SJSA1 (cell line): ENCODE measurements around a stretch of chr19.

GRCh38 chr19:9708959-9709895, 34.3 kb upstream of the ZNF562 start:
- RAMPAGE, long total RNA = no peak

DNA sequence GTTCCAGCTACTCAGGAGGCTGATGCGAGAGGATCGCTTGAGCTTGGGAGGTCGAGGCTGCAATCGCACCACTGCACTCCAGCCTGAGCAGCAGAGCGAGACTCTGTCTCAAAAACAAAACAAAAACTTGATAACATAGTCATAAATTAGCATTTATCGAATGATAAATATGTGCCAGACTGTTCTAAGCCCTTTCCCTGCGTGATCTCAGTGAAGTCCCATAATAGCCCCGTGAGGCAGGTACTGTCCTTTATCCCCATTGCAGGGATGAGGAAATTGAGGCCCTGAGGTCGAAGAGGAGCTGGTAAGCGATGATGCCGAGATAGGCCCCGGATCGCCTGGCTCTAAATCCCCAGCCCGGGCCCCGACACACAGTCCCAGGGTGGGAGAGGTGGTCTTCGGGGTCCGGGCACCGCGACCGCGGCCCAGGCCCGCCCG, 768 bp downstream of the FBXL12 start:
- RAMPAGE, long total RNA = no peak

- RAMPAGE, long total RNA = no peak
Measured at GRCh38 chr19:9866276-9866576, 31.1 kb downstream of the PIN1 start.

GRCh38 chr19:10000140-10000731, 10.1 kb downstream of the COL5A3 start:
- RAMPAGE, long total RNA = no peak

GRCh38 chr19:10114959-10115645, 3.6 kb downstream of the P2RY11 start:
- RAMPAGE, long total RNA = no peak

DNA sequence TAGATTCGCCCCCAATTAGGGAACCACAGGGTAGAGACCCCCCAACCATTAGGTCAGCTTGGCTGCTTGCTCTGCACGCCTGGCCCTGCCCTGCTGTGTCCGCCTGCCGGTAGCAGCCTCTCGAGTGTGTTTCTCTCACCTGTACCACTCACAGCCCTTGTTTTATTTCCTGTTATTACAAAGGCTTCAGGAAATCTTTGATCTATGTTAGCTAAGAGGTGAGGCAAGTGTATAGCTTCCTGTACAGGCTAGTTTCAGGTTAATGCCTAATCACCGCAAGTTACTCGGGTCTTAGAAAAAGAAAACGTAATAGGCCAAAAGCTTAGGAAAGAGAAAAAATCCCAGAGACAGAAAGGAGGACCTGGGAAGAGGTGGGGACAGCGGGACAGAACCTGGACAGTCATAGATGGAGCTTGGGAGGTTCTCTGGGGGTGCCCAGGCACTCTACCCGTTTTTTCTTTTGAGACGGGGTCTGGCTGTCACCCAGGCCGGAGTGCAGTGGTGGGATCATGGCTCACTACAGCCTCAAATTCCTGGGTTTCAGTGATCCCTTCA, 23.2 kb upstream of the EIF3G start:
- RAMPAGE, long total RNA = no peak

DNA sequence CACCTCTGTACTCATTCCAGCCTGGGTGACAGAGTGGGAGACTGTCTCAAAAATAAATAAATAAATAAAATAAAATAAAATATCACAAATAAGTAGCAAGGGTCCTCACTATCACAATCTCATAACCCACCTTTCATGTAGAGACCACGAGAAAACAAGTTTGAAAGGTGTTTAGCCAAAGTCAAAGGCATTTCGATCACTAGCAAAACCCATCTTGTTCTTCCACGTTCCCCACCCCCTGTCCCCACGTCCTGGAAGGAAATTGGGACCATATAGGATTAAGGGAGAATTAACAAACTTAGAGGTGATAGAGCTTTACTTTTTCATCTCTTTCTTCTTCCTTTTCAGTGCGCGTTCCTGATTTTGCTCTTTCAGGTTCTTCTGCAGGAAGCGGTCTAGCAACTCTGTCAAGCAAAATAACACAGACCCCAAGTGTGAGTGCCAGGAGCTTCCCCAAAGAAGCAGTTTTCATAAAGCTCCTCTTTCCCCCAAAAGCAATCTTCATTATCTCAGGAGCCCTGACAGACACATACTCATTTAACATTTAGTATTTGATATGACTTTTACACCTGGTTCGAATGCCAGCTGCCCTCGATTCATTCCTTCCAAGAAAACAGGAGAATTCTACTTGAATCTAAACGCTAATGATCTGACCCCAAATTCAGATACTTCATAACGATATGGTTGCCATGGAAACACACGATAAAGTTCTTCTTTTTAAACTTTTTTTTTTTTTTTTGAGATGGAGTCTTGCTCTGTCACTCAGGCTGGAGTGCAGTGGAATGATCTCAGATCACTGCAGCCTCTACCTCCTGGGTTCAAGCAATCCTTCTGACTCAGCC, 21.8 kb downstream of the DNMT1 start:
- RAMPAGE, long total RNA = no peak

DNA sequence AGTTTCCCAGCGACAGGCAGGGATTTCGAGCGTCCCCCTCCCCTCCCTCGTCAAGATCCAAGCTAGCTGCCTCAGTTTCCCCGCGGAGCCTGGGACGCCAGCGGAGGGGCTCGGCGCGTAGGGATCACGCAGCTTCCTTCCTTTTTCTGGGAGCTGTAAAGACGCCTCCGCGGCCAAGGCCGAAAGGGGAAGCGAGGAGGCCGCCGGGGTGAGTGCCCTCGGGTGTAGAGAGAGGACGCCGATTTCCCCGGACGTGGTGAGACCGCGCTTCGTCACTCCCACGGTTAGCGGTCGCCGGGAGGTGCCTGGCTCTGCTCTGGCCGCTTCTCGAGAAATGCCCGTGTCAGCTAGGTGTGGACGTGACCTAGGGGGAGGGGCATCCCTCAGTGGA, 706 bp upstream of the ICAM1 start:
- RAMPAGE, long total RNA = no peak

GRCh38 chr19:10283757-10284682, 2.7 kb upstream of the ICAM4 start:
- RAMPAGE, long total RNA = no peak

GRCh38 chr19:10548283-10548918, 4.7 kb downstream of the ATG4D start:
- RAMPAGE, long total RNA = no peak

GRCh38 chr19:10626806-10627139, 1.4 kb downstream of the SLC44A2 start:
- RAMPAGE, long total RNA = no peak

DNA sequence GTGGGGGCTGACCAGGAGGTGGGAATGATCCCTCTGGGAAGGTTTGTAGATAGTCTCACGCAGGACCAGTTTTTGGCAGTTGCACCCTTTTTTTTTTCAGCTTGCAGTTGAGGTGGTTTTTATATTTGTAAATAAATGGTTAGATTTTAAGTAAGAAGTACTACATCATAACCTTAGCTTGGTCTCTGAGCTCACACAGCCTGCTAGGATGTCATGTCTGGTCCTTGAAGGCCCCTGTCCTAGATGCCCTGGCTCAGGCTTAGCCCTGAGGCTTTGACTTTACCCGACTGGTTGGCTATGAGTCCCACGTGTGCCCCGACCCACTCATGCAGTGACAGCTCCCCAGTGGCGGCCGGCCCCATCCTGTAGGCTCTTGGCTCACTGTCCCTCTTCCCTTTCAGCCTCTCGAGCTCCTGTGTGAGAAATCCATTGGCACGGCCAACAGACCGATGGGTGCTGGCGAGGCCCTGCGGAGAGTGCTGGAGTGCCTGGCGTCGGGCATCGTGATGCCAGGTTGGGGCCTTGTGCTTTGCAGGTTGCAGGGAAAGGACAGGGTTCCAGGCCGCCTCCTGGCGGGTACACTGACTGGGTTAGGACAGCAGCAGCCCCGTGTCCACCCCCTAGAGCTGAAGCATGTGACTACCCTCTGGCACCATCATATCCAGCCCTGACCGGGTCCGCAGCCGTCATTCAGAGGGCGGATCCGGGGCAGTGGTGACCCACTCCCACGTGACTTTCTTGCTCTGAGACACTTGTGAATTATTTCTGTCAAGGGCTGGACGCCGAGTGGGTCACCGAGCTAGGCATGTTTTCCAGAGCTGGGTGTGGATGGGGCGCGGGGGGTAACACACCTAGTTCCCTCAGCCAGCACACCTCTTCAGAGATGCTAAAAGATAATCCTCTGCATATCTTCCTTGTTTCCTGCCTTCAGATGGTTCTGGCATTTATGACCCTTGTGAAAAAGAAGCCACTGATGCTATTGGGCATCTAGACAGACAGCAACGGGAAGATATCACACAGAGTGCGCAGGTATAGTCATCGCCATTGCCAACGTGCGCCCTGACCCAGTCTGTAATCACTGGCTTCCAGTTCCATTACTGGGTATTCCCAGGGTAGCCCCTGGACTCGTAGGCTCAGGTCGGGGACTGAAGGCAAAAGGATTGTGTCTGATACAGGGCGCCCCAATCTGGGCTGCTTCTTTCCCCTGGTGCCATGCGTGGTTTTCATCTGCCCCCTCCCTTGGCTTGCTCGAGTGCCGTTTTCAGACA, 21.4 kb upstream of the QTRT1 start:
- RAMPAGE, long total RNA = no peak

DNA sequence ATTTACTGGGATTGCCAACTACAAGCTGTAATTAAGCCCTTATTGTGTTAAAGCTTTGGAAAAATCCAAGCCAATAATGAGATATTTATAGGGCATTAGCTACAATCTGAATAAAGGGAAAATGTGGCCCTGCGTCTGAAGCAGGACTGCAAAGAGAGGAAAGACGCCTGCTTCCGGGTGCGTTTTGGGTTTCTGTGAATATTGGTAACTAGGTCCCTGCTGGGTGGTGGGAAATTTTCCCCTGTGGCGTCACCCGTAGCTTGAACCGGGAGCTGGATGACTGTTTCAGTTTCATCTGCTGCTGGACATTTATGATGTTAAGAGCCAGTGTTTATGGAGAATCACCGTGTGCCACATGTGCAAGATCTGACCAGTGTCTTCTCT, 10.0 kb downstream of the DNM2 start:
- RAMPAGE, long total RNA = no peak

DNA sequence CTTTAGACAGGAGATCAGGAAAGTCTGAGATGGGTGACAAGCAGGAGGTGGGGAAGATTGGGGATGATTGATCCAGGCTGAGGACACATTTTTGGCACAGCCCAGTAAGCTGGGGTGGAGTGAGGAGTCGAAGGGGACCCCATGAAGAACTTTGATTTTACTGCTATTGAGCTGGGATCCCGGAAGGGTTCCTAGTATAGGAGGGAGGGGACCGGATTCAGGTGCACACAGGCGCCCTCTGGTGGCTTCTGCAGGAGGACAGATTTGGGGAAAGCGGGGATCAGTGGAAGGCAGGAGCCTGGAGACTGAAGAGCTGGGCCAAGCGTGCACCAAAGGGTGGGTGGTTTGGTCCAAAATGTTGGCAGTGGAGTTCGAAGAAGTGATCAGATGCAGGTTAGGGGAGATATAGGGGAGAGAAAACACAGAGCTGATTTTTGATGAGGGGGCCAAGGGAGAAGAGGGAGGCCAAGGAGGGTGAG, 7.0 kb upstream of the CARM1 start:
- RAMPAGE, long total RNA = no peak

DNA sequence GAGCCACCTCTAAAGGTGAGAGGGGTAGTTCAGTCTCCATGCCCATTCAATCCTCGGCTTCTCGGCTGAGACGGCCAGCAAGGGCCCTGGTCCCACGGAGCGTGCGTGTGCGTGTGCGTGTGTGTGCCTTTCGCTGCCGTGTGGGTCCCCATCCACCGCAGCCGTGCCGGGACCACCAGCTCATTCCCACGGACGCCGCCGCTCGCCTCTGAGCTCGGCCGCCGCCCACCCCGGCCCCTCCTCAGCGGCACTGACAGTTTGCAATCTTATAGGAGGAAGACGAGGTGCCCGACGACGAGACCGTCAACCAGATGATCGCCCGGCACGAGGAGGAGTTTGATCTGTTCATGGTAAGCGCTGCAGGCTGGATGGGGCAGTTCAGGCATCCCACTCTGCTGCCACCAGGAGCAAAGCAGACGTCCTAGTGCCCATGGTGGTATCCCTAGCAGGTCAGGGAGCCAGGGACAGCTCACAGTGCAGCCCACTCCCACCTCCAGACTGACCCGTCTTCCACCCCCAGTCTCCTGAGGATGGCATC, 55.3 kb upstream of the LDLR start:
- RAMPAGE, long total RNA = no peak

DNA sequence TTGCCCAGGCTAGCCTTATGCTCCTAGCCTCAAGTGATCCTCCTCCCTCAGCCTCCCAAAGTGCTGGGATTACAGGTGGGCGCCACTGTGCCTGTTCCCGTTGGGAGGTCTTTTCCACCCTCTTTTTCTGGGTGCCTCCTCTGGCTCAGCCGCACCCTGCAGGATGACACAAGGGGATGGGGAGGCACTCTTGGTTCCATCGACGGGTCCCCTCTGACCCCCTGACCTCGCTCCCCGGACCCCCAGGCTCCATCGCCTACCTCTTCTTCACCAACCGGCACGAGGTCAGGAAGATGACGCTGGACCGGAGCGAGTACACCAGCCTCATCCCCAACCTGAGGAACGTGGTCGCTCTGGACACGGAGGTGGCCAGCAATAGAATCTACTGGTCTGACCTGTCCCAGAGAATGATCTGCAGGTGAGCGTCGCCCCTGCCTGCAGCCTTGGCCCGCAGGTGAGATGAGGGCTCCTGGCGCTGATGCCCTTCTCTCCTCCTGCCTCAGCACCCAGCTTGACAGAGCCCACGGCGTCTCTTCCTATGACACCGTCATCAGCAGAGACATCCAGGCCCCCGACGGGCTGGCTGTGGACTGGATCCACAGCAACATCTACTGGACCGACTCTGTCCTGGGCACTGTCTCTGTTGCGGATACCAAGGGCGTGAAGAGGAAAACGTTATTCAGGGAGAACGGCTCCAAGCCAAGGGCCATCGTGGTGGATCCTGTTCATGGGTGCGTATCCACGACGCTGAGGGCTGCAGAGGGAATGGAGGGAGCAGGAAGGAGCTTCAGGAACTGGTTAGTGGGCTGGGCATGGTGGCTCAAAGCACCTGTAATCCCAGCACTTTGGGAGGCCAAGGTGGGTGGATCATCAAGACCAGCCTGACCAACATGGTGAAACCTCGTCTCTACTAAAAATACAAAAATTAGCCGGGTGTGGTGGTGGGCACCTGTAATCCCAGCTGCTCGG, 24.1 kb downstream of the LDLR start:
- RAMPAGE, long total RNA = no peak

GRCh38 chr19:11130944-11132113, 24.3 kb downstream of the SPC24 start:
- RAMPAGE, long total RNA = no peak

- RAMPAGE, long total RNA = no peak
Measured at GRCh38 chr19:11135799-11136916, 19.4 kb downstream of the SPC24 start.

GRCh38 chr19:11203326-11204304, 6.3 kb upstream of the KANK2 start:
- RAMPAGE, long total RNA = no peak

- RAMPAGE, long total RNA = no peak
Measured at GRCh38 chr19:11208552-11209236, 11.3 kb upstream of the KANK2 start.